Karpas-422 (cell line): ENCODE results near the gene ZNF592.

GRCh38 chr15:84671796-84672364 is 13.9 kb upstream of the NMB start:
- PRO-cap = no peak
- RAMPAGE, long total RNA = no peak

DNA sequence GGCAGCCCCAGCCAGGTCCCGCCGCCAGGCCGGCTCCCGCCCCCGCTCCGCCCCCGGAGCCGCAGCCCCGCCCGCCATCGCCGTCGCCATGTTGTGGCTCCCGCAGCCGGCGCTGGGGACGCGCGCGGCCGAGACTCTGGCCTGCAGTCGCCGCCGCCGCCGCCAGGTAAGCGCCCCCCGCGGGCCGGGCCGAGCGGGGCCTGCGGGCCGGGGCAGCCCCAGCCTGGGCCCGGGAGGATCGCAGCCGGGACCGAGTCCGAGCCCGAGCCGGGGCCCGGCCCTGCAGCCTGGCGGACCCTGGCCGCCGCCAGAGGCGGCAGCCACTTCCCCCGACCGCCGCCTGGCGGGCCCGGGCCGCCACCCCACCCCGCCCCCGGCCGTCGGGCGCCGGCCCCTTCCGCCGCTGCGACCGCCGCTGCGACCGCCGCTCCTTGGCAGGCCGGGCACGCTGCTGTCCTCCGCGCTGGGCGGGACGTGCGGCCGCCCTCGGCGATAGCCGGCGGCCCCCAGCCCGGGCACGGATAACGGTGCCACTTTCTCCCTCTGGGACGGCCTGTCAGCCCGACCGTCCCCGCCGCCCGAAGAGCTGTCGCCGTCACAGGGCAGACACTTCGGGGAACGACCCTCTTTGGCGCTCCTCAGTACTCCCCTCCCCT is at the start of gene ZNF592:
Gene ZNF592, plus strand, starts transcription at position 94 of the 656 bp plus-strand sequence.
- PRO-cap = no peak
- RAMPAGE, long total RNA = no peak

DNA sequence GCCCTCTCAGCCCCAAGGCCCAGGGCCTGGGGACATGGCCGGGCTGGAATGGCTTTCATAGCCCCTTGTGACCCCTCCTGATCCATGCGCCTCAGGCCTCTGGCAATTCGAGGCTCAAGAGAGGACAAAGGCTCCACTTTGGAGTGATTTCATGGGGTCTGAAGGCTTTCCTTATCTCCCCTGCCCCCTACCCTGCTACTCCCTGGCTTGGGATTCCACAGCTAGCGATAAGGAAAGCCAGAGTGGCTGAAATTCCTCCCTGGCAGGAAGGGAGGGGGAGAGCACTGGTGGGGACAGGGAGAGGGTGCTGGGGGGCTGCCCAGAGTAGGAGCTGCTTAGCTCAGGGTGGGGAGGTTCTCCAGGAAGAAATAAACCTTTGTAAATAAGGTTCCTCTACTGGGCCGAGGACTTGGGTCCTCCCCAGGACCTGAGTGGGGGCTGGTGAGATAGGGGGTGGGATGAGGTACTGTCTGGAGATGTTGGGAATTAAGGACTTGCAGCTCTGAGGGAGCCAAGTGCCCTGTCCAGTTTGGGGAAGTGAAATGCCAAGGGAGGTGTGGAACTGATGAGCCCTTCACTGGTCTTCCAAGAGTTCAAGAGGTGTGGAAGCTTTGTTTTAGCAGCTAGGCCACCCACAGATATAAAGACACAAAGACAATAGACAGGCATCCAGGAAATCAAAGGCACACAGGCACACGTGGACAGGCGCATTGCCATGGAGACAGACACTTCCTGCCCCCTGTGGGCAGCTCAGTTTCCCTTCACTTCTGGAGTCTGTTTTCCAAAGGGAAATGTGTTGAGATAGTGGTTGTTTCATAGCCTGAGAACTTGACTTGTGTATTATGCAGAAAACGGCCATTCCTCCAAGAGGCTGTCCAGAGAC is 789 bp downstream of the ALPK3 start:
- PRO-cap = no peak
- RAMPAGE, long total RNA = no peak

GRCh38 chr15:84834804-84835429 is 17.8 kb downstream of the ALPK3 start:
- PRO-cap = no peak
- RAMPAGE, long total RNA = no peak

- PRO-cap = no peak
- RAMPAGE, long total RNA = no peak
Measured at GRCh38 chr15:84929883-84930515, 45.5 kb downstream of the SLC28A1 start.

- PRO-cap = no peak
- RAMPAGE, long total RNA = no peak
Measured at GRCh38 chr15:85006245-85007323, 24.9 kb downstream of the PDE8A start.

GRCh38 chr15:85032705-85033394 is 51.2 kb downstream of the PDE8A start:
- PRO-cap = no peak
- RAMPAGE, long total RNA = no peak

GRCh38 chr15:85047128-85047607 is 65.5 kb downstream of the PDE8A start:
- PRO-cap = no peak
- RAMPAGE, long total RNA = no peak

DNA sequence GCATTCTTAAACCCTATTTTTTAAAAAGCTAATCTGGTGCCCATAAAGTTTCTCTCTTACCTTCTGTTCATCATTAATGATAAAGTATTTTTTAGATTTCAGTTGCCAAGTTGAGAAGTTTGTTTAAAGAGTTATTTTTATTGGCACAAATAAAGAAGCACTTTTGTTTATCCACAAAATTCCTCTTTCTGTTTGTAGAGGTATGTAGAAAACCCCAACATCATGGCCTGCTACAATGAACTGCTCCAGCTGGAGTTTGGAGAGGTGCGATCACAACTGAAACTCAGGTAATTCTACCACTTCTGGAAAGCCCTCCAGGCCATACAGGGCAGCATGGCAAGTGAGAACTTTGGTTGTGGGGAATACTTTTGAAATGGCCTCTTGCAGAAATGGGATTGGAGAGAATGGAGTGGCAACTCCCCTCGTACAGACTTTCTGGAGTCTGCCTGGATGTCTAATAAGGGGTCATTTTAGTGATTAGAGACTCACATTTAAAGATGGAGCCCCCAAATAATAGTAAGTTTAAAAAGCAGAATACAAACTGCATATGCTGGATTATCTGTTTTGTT is 101.8 kb downstream of the PDE8A start:
- PRO-cap = no peak
- RAMPAGE, long total RNA = no peak

DNA sequence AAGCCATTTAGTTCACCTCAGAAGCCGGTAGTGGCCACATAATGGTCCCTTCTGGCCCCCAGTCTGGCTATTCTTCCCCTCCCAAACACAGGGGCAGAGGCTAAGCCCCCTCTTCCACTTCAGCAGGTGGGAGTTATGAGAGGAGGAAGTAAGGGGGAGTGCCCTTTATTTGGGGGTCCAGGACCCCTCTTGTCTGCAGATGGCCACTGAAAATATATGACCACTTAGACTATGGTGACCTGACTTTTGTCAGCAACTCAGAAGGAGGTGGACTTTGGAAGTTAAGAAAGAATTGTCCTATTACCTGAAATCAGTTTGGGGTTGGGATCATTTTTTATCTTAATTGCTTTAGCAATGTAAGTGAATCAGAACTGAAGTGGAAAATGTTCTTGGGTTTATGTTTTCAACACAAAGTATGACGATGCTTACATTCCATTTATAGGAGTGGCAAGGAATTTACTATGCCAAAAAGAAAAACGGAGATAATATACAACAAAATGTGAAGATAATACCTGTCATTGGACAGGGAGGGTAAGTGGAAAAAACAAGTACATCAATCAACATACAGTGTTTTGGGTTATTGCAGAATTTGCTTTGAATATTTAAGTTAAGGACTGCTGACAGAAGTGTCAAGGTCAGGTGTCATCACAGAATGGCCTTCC is 116.0 kb downstream of the PDE8A start:
- PRO-cap = no peak
- RAMPAGE, long total RNA = no peak

- PRO-cap = no peak
- RAMPAGE, long total RNA = no peak
Measured at GRCh38 chr15:85114277-85115144, 132.9 kb downstream of the PDE8A start.

- PRO-cap = no peak
- RAMPAGE, long total RNA = no peak
Measured at GRCh38 chr15:85234452-85235105, 145.8 kb upstream of the AKAP13 start.

- PRO-cap = no peak
- RAMPAGE, long total RNA = no peak
Measured at GRCh38 chr15:85379626-85380082, 749 bp upstream of the AKAP13 start.

- PRO-cap = no peak
- RAMPAGE, long total RNA = no peak
Measured at GRCh38 chr15:85381571-85381799, 1.1 kb downstream of the AKAP13 start.

DNA sequence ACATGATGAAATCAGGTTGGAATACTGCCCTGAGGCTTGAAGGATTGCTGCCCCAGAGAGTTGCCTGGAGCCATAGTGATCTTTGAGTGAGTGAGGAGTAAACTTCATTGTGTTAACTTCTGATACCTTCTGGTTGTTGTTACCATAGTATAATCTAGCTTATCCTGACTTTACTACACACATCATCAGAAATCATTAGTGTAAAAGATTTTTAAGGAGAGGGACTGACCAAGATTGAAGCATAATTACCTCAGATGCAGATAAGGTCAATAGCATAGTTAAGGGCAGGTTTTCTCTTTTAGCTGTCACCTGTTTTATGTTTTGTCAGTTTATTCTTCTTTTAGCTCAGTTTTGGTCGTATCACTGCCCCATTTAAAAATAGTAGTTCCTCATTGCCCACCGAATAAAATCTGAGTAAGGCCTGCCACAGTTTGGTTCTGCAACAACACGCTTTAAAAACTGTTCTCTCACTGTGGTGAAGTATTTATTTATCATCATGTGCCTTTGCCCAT is 23.6 kb downstream of the AKAP13 start:
- PRO-cap = no peak
- RAMPAGE, long total RNA = no peak

- PRO-cap = no peak
- RAMPAGE, long total RNA = no peak
Measured at GRCh38 chr15:85412667-85413454, 32.5 kb downstream of the AKAP13 start.

- PRO-cap = no peak
- RAMPAGE, long total RNA = no peak
Measured at GRCh38 chr15:85545789-85546135, 165.4 kb downstream of the AKAP13 start.

GRCh38 chr15:85583379-85583822 is 203.0 kb downstream of the AKAP13 start:
- PRO-cap = no peak
- RAMPAGE, long total RNA = no peak

- PRO-cap = no peak
- RAMPAGE, long total RNA = no peak
Measured at GRCh38 chr15:85614001-85614474, 180.7 kb downstream of the KLHL25 start.

- PRO-cap = no peak
- RAMPAGE, long total RNA = no peak
Measured at GRCh38 chr15:85621795-85622559, 172.7 kb downstream of the KLHL25 start.